ENCODE measurements around a stretch of chr10.

DNA sequence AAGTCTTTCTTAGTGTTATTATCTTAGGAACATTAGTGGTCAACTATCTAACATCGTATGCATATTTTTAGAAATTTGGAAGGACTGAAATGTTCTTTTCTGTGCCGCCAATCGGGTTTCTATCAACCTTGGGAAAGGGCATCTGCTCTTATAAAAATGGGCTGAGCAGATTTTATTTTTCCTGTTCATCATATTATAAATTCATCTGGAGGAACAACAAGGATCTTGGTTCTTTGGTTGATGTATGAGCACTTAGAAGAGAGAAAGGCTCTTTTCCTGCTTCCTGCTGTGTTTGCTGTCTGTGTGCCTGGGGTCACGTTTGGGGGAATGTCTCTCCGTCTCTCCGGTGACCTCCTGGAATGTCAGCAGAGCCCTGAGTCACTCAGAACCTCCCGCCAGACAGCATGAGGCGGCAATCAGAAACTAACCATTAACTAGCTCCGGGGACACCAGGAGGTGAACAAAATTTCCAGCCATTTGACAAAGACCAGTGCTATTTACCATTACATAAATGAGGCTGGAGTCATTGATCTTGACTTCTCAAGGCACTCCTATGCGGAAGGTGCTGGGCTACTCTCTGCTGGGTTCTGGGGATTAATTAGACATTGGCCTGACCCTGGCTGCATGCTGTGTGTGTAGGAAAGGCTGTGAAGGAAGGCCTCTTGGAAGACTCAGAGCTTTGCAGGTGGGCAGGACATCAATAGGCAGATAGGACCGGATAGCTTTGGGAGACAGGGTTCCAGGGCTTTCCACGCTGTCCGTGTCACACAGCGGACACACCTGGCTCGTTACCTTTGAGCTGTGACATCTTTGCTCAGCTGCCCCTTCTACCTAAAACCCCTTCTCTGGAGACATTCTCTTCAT is 76.8 kb downstream of the PFKFB3 start:
- PRO-cap = no peak

DNA sequence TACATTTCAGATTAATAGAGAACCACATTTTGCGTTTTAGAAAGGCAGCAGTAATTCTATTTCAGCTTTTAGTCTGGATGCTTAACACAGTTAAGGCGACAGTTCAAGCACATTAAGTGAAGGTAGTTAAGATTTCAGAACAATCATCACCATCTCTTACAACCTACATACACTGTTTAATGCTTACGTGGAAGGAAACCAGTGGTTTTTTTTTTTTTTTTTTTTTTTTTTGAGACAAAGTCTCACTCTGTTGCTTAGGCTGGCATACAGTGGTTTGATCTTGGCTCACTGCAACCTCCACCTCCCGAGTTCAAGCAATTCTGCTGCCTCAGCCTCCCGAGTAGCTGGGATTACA is 89.0 kb downstream of the PFKFB3 start:
- PRO-cap = no peak

DNA sequence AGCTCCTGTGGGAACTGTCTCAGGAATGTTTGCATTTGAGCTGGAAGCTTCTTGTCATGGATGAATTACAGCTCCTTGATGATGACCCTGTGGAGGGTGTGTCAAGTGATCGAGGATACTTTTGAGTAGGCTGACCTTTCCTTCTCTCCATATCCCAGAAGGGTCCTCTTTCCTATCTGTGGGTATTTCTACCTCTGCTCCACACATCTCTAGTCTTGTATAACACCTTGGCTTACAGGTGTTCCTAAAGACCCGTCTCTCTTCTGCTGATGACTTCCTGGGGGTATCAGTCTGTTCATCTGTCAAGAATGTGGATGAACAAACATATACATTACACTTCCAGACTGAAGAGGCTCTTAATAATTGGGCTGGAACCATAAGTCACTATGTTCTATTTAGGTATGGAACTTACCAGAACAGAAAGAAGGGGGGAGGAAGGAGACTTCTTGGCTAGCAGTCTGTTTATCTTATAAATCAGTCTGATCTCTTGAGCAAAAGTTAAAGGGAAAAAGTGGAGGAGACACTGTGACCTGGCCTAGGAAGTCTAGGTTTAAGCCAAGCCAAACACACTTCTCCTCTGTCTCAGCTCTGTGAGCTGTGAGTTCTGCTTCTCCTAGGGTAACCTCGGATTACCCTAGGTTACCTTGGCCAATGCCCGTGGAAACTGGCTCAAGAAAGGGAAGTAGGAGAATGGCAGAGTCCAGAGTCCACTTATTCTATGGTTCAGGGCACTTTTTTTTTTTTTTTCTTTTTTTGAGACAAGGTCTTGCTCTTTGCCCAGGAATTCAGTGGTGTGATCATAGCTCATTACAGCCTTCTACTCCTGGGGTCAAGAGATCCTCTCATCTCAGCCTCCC is 95.1 kb downstream of the PFKFB3 start:
- PRO-cap = no peak

- PRO-cap = bidirectional peak, plus-strand start at chr10:6543260, minus-strand start at chr10:6543032
Observed at GRCh38 chr10:6542765-6543409, 37.2 kb downstream of the PRKCQ start.

- PRO-cap = no peak
Observed at GRCh38 chr10:6579125-6579811, 808 bp downstream of the PRKCQ start.

DNA sequence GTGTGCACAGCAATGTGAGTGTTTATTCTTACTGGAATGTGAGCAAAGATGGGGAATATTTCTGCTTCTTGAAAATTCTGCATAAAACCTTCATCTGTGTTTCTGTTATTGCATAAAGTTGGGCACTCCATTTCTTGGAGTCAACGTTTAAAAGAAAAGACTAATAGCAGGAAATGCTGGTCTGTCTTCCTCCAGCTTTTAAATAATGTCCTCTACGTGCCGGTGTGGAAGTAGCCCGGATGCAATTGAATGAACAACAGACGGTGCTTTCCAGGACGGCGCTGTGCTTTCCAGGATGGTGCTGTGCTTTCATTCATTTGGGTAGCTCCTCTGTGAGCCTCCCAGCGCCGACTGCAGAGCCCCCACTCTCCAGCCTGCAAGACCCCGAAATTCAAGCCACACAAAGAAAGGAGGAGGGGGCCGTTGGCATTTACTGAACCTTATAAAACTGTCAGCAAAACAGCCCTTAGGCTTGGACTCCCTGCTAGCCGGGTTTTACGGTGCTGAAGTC is 158.1 kb upstream of the PRKCQ start:
- PRO-cap = no peak

DNA sequence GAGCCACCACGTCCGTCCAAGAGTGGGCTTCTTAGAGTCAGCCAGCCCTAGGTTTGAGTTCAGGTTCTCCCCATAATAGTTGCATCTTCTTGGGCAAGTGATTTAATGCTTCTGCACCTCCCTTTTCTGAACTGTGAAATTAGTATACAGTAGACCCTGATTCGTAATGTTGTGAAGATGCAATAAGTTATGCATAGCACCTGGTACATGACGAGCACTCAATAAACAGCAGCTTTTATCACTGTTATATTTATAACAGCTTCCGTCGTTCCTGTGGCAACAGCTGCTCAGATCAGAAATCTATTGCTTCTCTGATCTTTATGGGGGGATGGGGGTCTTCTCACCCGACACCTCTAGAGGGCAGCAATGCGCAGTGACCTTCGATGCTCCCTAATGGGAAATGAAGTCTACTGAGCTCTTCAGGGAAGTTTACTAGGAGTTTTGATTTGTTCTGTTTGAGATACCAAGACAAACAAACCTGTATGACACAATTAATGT is 289.7 kb downstream of the SFMBT2 start:
- PRO-cap = no peak

DNA sequence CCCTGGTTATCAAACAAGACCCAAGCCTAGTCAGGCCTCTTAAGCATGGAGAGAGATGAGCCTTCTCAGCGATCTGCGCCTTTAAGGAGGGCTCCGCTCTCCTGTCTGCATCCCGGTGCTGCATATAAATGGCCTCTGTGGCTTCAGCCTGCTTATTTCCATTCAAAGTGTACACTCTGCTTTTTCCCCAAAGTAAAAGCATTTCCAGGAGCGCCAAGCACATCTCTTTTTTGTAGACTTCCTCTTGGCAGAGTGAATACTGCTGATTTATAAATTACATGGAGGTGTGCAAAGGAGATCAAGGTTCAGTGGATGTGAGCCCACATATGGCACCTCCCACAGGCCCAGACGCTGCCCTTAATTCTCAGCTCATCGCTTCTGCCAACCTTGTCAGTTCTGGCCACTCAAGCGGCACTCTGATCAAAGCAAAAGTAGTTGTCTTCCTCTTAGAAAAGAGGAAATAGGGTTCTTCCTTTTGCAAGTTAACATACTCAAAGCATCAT is 70.0 kb upstream of the SFMBT2 start:
- PRO-cap = no peak

GRCh38 chr10:7665471-7666417 is 1.0 kb downstream of the ITIH5 start:
- PRO-cap = no peak

DNA sequence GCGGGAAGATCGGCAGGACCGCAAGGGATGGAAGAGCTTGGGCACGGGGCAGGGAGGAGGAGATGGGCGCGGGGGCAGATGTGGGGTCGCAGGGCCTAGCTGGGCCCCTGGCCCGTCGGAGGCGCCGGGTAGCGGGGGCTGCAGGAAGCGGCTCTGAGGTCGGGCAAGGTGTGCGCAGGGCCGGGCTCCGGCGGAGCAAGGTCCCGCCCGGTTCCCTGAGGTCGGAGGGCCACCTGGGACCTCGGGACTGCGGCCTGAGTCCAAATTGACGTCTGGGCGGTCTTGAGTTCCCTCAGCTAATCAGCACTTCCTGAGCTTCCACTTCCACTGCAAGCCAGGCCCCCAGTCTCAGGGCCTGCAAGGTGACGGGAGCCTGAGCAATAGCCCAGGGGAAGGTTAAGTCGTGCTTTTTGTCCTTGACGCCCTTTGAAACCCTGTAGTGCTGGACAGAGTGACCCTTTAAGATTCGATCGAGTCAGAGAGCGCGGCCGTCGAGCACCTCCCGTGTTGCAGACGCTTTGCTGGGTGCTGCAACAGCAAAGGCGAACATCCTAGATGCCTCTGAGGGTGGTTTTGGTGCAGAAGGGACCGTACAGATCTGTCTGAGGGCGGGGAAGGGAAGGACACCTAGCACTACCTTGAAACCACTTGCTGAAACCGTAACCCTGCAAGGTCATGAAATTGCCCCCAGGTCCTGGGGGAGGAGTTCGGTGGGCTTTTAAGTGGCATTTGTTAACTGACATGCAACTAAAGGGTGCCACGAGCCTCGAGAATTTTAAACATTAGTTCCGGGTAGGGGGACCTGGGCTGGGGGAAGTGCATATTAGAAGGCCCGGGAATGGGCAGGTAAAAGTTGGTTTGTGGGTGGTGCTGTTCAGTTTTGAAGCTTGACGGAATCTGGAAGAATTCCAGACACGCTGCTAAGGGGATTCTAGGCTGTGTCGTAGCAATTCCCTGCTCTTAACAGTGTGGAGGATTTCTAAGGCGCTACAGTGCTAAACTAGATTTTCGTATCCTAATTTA is 610 bp downstream of the ATP5F1C start:
- PRO-cap = bidirectional peak, plus-strand start at position 141 of the sequence, minus-strand start at position 174 of the sequence; bidirectional peak, plus-strand start at position 344 of the sequence, minus-strand start at position 302 of the sequence

GRCh38 chr10:7854751-7855710 is 36.7 kb downstream of the TAF3 start:
- PRO-cap = no peak

DNA sequence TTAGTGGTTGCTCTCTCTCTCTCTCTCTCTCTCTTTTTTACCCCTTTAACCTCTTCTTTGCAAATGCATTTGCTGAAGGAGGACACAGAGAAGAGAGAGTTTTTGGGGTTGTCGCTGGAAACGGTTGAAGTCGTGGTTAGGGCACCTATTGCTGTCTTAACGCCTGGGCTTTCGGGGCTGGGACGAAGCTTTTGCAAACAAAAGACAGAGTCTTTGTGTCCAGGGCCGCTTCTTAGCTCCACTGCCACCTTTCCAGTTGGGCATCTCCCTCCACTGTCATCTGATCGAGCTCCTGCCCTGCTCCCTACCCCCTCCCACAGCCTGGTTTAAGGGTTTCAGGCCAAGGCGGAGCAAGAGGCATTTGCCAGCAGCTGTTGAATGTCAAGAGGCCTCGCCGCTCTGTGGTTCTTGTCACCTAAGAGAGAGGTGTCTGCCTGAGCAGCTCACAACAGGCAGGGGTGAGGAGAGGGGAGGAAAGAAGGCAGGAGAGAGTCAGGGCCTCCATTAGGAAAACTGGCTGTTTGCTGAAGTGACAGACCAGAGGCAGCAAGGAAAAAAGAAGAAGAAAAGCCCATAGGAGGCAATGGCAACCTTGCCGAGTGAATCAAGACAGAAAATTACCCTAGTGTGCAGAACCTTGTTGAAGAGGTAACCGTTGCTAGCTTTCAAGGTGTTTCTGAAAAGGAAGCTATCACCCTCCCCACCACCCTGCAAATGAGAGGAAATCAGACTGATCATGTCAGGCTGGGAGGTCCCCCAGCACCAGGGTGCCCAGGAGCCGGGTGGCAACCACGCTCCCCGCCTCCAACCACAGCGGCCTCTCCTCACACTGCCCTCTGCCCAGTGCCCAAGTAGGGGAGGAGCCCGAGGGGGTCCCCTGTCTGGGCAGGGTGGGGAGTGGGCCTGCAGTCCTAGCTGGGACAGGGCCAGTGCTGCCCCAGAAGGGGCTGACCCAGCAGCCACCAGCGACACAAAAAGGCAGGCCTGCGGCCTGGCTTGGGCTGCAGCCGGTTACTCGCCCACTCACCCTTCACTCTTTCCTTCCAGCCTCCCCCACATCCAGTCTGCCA is 6.9 kb downstream of the GATA3 start:
- PRO-cap = no peak

DNA sequence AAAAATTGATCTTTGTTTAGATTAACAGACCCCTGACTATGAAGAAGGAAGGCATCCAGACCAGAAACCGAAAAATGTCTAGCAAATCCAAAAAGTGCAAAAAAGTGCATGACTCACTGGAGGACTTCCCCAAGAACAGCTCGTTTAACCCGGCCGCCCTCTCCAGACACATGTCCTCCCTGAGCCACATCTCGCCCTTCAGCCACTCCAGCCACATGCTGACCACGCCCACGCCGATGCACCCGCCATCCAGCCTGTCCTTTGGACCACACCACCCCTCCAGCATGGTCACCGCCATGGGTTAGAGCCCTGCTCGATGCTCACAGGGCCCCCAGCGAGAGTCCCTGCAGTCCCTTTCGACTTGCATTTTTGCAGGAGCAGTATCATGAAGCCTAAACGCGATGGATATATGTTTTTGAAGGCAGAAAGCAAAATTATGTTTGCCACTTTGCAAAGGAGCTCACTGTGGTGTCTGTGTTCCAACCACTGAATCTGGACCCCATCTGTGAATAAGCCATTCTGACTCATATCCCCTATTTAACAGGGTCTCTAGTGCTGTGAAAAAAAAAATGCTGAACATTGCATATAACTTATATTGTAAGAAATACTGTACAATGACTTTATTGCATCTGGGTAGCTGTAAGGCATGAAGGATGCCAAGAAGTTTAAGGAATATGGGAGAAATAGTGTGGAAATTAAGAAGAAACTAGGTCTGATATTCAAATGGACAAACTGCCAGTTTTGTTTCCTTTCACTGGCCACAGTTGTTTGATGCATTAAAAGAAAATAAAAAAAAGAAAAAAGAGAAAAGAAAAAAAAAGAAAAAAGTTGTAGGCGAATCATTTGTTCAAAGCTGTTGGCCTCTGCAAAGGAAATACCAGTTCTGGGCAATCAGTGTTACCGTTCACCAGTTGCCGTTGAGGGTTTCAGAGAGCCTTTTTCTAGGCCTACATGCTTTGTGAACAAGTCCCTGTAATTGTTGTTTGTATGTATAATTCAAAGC is 19.5 kb downstream of the GATA3 start:
- PRO-cap = no peak

GRCh38 chr10:8594131-8594498 is 539.6 kb downstream of the GATA3 start:
- PRO-cap = no peak

GRCh38 chr10:10294494-10295636 is 722.8 kb upstream of the CELF2 start:
- PRO-cap = no peak

DNA sequence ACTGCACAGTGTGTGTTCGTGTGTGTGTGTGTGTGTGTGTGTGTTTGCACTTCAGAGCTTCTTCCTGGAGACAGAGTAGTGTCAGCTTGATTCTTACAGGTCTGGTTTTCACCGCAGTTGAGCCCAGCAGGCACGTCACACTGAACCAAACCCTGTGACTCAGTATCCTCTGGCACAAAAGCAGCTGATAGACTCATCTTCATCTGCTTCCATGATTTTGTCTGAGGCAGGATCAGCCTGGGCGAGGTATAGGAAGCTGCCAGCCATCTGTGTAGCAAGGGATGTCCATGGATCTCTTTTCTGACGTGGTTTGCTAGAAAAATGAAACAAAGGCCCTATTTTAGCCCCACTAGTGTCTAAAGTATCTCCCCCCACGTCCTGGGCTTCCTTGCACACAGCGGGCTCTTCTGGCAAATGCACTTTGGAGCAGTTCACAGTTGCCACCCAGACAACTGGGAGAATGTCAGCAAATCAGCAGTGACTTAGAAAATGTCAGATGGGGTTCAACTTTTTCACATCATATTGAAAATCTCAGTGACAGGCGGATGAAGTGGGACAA is 373.2 kb upstream of the CELF2 start:
- PRO-cap = no peak

- PRO-cap = no peak
Observed at GRCh38 chr10:10792110-10793288, 225.2 kb upstream of the CELF2 start.

GRCh38 chr10:11012282-11013415 is 5.0 kb upstream of the CELF2 start:
- PRO-cap = no peak

DNA sequence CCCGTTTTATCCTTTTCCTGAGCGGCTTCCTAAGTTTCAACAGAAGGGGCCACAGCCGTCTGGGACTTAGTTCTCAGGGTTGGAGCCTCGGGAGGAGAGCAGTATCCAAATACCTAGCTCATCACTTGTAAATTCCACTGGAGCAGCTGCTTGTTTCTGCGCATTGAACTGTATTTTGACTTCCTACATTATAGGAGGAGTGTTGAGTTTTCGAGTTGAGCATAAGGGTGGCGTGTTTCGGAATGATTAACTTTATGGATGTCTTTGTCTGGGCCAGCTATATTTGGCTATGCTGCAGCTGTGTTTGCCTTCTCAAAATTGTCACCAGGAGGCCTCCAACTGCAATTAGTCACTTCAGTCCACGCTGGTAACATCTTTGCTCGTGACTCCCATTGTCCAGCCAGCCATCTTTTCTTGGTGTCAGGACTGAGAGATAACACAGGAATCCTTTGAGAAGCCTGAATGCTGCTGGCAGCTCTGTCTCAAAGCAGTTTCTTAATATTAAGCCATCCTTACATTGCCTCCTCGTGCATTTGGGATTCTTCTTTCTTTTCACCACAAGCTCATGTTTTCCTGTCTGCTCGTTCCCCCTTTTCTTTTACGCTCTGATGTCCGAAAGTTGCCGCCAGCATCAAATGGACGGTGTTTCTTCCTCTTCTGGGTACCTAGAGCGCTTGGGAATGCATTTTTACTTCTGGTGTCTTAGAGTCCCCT is 9.2 kb downstream of the CELF2 start:
- PRO-cap = no peak

DNA sequence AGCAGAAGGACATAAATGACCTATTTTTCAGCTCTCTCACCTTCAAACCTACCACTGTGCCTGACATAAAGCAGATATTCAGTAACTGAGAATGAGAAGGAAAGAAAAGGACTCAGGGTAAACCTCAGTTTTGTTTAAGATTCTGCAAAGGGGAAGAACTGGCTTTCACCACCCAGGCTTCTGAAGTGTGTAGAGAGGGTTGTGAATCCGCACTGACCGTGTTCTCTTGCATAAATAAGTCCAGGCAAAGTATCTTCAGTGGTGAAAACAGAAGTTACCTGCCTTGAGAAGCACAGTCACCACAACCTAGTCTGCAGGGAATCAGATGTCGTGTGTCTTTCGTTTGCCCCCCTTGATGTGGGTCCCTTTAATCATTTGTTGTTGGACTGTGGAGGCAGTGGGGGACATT is 139.9 kb downstream of the CELF2 start:
- PRO-cap = no peak

All from SEM (cell line).